REH cell (cell line): ENCODE data around the gene EAF1.

DNA sequence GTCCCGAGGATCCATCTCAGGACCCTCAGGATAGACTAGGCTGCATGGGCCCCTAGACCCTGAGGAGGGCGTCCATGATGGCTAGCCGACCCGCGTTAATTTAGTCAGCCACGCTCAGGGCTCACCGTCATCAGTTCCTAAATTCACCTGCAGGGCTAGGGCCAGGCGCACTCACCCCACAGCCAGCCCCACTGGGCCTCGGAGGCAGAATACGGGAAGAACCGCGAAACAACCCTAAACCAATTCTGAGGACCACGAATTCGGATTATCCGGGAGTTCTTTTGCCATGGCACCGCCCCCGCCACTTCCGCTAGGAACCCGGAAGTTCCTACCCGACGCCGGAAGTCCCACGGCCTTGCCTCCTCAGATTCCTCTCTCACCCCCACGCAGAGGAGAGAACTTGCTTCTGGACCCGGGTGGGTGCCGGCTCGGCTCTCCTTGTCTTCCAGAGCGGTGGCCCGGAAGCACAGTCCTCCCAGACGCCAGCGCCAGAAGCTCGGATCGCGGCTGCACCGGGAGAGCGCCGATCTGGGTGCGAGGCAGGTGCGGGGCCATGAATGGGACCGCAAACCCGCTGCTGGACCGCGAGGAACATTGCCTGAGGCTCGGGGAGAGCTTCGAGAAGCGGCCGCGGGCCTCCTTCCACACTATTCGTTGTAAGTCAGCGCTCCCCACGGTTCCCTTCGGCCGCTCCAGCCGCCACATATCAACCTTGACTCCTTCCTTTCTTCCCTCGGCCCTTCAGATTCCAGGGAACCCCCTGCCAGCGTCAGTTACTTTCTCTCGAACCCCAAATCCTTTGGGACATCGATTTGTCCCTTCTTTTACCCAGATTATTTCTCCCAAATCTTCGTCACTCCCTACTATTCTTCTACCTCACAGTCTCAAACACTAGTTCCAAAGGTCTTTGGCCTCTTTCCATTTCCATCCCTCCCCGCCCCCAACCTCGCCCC, at the start of gene EAF1:
EAF1 (plus strand) TSS at position 372 of the 953 bp plus-strand sequence.
- PRO-cap, result bidirectional peak, plus-strand start at position 130 of the sequence, minus-strand start at position 102 of the sequence; bidirectional peak, plus-strand start at position 366 of the sequence, minus-strand start at position 267 of the sequence

- PRO-cap, result no peak
Measured at GRCh38 chr3:15637242-15638069, 35.9 kb downstream of the BTD start.

DNA sequence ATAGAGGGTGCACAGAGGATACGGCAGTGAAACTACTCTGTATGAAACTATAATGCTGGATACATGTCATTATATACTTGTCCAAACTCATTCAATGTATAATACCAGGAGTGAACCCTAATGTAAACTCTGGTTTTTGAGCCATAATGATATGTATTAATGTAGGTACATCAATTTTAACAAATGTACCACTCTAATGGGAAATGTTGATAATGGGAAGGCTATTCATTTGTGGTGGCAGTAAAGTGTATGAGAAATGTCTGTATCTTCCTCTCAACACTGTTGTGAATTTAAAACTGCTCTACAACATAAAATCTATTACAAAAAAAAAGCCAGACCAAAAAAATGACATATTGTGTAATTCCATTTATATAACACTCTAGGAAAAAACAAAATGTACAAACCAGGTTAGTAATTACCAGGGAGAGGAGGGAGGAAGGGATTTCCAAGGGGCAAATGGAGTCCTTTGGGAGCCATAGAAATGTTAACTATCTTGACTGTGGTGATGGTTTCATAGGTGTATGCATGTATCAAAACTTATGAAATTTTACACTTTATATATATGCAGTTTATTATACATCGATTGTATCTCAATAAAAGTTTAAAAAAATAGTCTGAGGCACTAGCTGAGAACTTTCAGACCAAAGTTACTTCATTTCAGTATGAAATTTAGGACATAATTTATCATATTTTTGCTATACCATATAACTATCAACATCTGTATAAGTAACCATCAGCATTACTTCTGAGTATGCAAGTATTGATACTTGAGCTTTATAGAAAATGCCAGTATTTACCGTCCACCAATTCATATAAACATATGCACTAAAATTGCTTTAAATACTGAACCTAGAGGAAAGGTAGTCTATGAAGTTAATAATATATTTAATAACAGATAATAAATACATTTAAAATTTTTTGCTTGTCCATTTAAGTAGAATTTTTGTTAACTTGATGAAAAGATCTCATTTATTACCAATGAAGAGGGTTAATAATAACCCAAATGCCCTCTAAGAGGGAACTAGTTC, 11.4 kb downstream of the ANKRD28 start:
- PRO-cap, result no peak

GRCh38 chr3:15794217-15794590, 3.6 kb downstream of the ANKRD28 start:
- PRO-cap, result unidirectional peak, plus-strand start at chr3:15794506

DNA sequence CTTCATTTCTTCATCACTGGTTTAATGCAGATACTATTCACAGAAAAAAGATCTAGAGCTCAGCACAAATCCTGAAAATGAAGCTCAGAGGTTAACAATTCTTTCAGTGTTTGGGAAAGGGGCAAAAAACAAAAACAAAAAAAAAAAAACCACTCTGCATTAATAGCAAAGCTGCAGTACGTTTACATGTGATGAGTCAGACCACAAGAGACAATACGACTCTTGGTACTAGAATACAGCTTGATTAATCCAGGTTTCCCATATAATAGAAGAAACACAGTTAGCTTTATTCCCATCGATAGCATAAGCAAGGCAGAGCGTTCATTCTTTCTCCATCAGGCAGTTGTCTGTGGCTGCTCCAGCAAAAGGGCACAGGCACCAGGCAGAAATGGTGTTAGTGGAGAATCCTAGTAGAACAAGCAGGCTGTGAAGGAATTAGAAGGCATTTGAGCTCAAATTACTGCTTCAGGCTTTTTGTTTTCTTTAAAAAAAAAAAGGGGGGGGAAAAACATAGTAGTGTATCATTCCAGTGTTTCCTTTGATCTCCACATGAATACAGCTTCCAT, 622 bp downstream of the ANKRD28 start:
- PRO-cap, result bidirectional peak, plus-strand start at position 199 of the sequence, minus-strand start at position 79 of the sequence; bidirectional peak, plus-strand start at position 289 of the sequence, minus-strand start at position 351 of the sequence

- PRO-cap, result no peak
Measured at GRCh38 chr3:15982853-15983266, 185.1 kb upstream of the ANKRD28 start.

DNA sequence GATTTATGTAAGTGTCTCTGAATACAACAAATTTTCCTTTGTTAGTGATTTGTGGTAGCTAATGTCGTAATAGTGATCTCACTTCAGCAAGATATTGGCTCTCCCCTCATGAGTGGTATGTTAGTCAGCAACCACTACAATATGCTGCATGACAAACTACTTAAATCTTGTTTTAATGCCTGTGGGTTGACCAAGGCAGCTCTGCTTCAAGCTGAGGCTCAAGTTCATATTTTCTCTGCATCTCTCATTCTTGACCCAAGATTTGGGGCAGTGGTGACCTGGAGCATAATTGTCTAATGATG, 49.8 kb upstream of the GALNT15 start:
- PRO-cap, result no peak

GRCh38 chr3:16134153-16134690, 40.3 kb upstream of the GALNT15 start:
- PRO-cap, result no peak

DNA sequence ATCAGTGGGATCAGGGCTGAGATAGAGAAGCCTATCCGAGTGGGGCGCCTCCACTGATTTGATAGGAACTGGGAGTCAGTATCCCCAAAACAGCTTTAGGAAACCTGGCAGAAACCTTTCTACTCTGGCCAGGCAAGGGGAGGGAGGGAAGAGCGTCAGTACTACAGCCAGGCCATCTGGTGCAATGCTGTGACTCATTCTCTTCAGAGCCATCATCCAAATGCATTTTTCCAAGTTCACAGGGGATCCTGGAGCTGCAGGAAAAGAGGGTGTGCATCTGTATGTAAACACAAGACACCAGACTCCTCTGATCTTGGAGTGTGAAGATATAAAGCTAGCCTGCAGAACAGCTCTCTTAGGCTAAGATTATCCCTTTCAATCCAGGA, 9.2 kb downstream of the GALNT15 start:
- PRO-cap, result no peak

GRCh38 chr3:16301433-16301855, 36.4 kb downstream of the OXNAD1 start:
- PRO-cap, result no peak

- PRO-cap, result no peak
Measured at GRCh38 chr3:16311716-16312676, 47.0 kb downstream of the OXNAD1 start.

DNA sequence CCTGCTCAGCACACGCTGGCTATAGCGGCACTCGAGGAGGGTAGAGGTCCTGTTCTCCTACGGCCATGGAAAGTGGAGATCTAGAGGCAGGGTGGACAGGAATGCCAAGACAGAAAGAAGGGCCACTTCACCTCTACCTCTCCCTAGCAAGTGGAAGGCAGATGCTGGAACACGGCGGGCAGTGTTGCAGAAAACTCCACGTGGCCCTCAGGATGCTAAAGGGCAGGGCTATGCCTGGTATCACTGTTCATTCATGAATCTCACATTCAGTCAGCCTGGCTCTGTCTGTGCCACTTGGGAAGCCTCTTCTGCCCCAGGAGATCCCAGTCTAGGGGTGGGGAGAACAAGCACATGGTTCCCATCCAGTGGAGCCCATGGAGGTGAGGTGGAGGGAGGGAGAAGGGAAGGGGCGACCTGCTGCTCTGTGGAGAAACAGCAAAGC, 71.0 kb downstream of the OXNAD1 start:
- PRO-cap, result no peak

DNA sequence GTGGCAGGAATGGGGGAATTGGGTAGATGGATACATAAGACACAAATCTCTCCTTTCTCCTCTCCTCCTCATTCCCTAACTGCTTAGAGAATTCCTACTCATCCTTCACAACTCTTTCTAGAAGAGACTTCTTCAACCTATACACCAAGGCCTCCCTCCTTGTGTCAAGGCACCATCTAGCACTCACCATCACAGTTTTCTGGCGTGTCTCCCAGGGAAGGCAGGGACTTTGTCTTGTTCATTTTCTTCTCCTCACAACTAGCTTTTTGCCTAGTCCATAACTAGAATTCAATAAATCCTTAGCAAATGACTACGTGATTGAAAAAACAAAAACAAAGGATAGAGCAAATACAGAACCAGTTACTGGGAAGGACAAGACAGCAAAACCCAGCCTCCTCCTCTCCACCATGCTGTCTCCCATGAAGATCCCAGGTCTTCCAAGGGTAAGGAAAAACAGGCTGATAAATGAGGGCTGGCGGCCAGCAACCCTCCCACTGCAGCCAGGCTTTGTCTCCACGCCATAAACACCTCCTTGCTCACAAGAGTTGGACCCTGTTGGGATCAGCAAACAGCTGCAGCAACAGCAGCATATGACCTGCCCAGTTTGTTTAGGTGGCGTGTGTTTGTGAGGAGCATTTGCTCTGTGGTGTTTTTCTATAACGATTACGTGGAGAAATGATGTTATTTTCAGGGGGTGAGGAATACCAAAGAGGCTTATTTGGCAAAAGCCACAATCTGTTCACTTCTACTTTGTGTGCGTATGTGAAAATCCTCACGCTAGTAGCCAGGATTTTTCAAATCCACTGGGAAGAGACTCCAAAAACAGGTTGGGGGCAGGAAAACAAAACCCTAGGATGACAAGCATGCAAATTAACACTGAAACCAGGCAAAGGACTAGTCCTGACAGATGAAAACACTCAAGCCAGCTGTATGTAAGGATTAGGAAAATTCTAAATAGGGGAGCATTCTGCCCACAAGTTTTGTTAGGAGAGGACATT, 58.6 kb downstream of the RFTN1 start:
- PRO-cap, result no peak

GRCh38 chr3:16545139-16546066, 31.9 kb upstream of the RFTN1 start:
- PRO-cap, result no peak

DNA sequence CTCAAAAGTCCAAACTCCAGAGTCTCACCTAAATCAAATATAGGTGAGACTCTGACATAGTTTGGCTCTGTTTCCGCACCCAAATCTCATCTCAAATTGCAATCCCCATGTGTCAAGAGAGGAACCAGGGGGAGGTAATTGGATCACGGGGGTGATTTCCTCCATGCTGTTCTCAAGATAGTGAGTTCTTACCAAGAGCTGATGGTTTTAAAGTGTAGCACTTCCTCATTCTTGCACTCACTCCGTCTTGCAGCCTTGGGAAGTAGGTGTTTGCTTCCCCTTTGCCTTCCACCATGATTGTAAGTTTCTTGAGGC, 96.1 kb upstream of the PLCL2 start:
- PRO-cap, result bidirectional peak, plus-strand start at position 236 of the sequence, minus-strand start at position 179 of the sequence

DNA sequence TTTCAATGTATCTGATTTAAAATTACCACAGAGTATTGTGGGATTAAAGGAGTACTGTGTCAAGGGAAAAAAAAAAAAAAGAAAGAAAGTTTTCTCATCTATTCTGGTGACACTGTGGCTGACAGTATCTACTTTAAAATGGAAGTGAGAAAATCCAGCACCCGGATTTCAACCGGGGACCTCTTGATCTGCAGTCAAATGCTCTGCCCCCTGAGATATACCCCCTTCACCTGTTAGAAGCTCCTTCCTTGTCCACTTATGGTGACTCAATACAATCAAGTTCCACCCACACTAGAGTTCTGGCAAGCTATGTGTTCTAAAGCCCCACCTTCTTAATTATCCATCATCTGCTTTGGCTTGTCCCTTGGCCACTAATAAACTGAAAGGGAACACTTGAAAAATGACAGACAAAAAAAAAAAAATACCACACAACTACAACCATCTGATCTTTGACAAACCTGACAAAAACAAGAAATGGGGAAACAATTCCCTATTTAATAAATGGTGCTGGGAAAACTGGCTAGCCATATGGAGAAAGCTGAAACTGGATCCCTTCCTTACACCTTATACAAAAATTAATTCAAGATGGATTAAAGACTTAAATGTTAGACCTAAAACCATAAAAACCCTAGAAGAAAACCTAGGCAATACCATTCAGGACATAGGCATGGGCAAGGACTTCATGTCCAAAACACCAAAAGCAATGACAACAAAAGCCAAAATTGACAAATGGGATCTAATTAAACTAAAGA, 42.5 kb downstream of the TBC1D5 start:
- PRO-cap, result no peak

- PRO-cap, result no peak
Measured at GRCh38 chr3:18341093-18341478, 84.1 kb downstream of the SATB1 start.

- PRO-cap, result no peak
Measured at GRCh38 chr3:18402369-18403037, 22.6 kb downstream of the SATB1 start.

DNA sequence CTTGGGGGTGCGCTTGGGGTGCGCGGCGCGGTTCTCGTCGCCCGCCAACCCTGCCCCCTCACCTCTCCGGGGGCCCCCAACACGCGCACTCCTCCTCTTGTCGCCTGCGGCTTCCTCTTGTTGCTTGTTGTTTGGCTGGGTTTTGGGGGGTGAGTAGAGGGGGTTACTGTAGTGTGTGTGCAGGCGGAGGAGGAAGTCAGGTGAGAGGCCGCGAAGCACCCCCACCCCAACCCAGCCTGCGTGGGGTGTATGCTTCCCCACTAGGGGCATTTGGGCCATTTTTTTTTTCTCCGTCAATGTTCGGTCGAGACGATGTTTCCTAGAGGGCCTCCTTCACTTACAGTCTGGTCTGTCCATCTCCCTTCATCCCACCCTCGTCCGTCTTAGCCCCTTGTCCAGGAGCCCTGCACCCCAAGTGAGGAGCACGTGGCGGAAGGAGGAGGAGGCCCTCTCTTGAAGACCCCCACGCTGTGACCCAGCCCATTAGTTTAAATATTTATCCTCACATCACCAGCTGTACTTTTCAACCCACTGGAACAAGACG, 20.4 kb upstream of the SATB1 start:
- PRO-cap, result bidirectional peak, plus-strand start at position 127 of the sequence, minus-strand start at position 133 of the sequence

DNA sequence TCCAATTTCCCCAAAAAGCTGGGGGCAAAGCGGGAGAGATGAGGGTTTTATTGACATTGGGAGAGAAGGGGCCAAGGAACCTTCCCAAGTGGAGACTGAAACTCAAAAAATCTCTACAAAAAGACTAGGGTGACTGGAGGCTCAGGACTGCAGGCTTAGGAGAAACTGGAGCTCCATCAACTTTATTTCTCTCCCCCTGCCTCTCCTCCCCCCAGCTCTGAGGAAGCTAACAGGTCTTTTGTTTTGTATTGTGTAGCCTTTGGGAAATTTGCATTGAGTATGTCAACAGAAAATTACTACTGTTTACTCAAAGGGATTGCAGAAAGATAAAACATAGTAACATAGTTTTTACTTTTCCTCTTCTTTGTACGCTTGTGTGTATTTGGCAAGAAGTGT, 20.9 kb upstream of the SATB1 start:
- PRO-cap, result no peak